Pulmonary lymph node (tissue), 1 donor: Measurements from ENCODE around the genes PLEKHS1 and DCLRE1A.

GRCh38 chr10:113704731-113705289, 25.1 kb downstream of the CASP7 start:
- PRO-cap = no peak

DNA sequence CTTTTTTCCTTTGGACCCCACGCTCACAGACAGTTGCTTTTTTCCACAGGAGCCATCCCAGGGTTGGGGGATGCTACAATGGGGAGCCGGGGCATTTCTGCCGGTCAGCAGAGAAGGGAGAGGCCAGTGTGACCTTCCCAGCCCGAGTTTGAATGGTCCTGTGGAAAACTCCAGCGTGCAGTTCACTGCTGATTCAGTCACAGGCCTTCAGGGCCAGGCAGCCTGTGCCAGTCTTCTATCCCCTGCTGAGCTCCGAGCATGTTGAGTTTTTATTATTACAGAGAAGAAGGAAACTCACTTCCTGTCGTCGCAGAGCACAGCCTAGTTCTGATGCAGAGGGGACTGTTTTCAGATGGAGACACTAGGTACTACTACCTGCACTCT, 29.4 kb downstream of the CASP7 start:
- PRO-cap = no peak

- PRO-cap = no peak
Measured at GRCh38 chr10:113750917-113751863, at the start of gene PLEKHS1. Gene PLEKHS1 (plus strand): TSS chr10:113751682.

DNA sequence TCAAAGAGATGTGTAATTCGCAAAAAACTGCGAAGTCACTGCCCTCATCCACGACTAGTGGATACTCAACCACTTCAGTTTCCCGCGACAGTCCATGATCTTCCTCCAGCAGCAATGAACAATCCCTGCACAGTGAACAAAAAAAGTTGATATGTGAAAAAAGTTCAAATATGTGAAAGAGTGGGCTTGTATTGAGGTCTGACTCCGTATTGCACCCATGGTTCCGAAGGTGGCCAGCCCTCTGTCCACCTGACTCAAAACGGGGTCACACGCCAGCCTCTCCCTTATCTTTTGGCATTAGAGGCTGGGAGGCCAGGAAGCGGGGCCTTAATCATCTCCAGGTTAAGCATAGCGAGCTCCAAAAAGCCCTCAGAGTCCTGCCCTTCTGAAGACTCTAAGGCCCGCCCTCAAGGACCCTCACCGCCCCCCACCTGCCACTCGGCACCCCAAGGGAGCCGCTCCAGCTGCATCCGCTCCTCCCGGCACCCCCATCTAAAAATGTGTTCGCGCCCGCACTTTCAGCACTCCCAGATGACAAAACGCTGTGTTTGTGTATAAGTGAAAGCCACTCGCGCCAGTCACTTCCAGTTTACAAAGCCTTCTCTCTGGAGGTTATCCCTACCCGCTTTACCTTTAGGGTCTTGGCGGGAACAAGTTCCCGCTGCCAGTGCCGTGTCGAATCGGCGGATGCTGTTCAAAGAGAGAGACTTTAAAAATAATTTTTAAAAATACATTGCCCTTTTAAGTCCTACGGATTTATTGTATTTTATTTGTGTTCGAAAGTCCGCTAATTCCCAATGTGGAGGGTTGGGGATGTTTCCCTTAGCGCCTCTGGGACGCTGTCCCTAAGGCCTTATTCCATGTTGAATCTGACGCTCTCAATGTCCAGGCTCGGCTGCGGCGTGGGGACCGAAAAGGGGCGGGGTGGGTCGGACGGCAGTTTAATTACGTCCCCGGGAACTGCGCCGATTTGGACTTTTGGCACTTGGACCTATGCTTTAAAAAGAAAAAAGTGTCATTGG, at the start of gene DCLRE1A:
Gene DCLRE1A (minus strand): TSS at position 360 of the 1,022 bp plus-strand sequence.
- PRO-cap = bidirectional peak, plus-strand start at position 521 of the sequence, minus-strand start at position 494 of the sequence; bidirectional peak, plus-strand start at position 912 of the sequence, minus-strand start at position 893 of the sequence

DNA sequence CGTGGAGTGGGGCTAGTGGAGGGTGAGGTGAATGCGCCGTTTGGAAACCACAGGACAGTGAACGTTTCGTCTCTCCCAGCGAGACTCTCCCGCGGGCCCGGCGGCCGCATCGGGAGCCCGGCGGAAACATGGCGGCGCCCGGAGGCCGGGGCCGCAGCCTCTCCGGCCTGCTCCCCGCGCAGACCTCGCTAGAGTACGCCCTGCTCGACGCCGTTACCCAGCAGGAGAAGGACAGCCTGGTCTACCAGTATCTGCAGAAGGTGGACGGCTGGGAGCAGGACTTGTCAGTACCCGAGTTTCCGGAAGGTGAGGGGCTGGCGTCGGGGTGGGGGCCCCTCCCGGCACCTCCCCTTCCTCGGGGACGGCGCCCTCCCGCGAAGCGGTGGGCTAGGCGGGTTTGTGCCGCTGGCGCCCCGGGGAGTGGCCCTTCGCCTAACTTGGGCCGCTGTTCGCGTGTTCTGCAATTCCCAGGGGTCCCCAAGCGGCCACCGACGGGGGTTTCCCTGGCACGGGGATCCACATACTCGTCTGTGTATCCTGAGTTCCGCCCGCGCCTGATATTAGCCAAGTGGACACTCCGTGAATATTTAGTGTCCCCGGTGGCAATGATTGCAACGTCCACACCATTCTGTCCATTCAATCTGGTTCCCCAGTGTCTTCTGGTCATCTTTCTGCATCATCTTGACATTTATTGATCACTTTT, 435 bp downstream of the NHLRC2 start:
- PRO-cap = bidirectional peak, plus-strand start at position 590 of the sequence, minus-strand start at position 530 of the sequence

DNA sequence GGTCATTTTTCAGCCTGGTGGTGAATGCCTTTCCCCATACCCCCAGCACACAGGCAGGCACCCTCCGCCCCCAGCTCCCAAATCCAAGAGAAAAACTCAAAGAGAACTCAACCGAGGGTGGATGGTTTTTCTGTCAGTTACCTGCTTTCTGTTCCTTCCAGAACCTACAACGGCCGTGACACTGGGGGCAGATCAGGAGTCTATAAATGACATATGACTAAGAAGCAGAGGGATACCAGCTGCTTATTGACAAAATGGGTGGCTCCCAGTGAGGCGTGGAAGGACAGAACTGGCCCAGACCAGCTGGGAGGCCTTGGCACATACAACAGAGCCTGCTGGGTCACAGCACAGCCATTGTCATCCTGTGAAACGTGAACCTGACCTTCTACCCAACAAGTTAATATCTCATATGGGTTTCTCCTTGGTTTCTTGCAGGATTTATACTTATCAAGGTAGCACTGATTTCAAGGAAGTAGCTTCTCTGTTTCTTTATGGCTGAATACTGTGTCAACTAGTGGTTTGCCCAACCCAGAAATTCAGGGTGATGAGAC, 84.3 kb upstream of the ADRB1 start:
- PRO-cap = no peak

DNA sequence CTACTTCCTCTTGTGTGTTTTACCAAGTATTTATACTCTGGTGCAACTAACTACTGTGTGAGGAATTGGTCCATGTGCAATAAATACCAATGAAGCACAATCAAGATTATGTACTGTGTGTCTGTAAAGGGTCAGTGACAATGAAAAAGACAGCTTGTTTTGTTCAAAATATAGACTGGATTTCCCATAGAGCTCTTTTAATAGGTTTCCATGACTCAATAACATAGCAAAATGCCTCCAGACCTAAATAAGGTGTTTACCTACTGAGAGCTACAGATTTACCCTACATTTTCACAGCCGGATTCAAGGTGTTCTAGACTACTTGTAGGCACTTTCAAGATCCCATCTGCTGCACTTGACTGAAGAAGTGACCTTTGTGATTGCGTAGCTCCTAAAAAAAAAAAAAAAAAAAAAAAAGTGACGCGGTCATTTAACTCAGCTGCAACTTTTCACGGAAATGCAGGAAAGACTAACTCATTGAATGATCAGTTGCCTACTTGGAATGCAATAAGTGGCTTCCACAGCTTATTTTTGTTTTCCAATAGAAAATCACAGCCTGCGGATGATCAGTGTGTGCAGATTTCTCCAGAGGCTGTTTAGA, 3.2 kb downstream of the ADRB1 start:
- PRO-cap = no peak

DNA sequence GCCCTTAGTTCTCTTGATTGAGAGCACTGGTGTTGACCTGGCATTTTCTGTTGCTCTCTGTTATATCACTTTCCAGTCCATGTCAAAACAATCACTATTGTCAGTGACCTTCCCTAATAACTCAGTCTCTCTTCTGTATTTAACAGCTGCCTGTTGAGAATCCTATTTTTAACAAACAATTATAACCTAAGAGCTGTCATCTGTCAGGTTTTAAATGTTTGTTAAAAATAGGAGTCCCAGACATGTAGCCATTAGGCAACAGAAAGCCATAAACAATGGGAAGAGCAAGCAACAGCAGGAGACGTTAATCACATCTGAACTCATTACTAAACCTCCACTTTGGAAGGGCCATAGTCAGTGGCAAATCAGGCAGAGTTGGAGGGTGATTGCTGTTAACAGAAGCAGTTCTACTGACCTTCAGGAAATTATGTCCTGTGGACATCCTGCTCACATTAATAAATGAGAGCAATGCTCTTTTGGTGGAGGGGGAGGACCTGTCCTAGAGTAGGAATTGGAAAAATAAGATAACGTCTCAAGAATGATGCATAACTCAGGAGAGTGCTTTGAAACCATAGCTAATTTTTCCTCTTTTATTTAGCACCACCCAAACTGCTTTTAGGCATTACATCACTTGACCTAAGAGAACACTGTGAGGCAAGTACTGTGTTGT, 21.0 kb downstream of the ADRB1 start:
- PRO-cap = no peak

DNA sequence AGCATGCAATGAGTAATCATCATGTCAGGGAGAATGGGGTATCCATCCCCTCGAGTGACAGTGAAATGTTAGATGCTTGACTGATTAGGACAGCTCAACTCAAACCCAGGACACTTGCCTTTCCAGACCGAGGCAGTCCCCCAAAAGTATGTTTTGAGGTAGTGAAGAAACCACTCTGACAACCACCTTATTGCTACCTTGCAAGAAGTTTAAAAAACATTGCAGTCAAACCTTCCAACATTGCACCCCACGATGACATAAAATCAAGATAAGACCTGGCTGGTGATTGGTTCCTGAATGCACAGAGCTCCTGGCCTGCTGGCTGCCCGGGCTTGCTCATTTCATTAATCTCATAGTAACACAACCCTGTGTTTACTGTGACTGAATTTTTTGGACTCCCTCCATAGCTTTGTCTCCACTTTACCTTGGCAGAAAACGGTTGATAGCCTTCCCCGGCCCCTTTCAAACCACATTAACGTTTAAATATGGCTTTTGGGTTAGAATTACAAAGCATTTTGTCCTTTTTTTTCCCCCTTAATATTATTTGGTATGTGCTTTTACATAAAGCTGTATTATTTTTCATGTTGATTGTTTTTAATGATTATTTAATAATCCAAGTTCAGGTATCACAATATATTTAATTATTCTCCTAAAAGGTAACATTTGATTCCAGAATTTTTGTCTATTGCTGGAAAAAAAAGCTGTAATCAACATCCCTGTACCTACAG, 27.5 kb downstream of the VWA2 start:
- PRO-cap = no peak

DNA sequence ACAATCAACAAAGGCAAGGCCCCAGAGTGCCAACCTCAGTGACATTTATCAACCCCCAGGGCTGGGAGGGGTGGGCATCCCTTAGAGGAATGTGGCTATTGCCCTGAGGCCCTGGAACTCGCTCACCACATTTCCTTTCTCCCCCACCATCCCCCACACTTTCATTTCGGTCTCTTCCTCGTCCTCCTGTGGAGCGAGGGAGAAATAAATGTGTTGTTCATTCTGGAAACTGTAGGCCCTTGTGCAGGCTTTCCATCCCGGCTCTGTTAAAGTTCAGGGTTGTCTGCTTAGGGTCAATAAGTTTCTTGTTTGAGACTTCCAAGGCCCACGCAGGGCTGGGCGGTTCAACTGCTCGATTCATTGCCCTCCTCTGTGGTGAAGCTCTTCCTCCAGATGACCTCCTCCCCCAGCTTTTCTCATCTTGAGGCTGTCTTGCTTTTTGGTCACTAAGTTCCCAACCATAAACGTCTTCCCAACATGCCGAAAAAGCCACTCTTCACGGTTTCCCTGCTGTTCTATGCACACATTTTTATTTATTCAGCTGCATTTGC, 57.7 kb downstream of the AFAP1L2 start:
- PRO-cap = no peak

DNA sequence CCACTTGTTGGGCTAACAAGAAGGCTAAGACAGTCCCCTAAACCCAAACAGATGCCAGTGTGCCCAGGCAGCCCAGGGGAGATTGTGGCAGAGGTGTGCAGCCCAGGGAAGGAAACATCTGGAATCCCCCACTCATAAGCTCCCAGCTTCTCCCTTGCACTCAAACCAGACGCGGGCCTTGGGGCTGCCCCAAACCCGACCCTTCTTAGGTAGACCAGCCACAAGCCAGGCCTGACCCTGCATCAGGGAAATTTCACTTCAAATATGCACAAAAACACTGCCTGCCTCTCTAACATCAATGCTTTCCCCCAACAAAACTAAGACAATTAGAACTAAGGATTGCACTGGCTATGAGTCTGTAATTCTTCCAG, 8.7 kb downstream of the AFAP1L2 start:
- PRO-cap = no peak

DNA sequence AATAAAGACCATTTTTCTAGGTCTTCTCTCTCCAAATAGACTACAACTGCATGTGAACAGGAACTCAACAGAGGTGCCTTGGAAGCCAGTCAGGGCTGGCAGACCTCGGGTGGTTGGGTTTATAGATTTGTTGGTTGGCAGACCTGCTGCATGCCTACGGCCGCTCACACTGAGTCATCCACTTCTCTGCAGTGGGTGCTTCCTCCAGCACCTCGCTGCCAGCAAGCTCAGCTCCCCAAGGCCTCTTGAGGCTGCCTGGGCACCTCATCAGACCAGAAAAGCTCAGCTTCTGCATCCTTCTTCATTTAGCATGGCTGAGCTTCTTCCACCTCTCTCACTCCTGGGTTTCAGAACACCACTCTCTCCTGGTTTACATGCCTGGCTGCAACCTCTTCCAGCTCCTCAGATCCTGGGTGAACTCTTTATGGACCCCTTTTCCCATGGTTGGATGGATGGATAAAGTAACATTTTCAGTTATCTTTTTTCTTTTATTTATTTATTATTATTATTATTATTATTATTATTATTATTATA, 9.2 kb upstream of the AFAP1L2 start:
- PRO-cap = no peak

DNA sequence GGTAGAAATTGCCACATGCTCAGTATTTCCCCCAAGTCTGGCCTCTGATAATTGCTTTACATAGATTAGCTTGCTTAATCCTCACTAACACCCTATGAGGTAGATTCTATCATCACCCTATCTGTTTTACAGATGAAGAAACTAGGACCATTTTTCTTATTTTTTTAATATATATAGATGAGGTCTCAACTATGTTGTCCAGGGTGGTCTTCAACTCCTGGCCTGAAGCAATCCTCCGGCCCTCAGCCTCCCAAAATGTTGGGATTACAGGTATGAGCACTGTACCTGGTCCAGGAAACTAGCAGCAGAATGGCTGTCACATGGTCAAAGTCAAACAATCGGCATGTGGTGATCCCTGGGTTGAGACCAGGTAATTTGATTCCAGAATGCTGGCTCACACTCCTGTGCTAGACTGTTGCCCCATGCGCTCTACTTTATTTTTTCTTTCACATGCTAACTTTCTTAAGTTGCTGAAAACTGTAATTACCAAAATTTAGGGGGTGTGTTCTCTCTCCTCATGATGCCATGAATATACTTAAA, 67.9 kb upstream of the AFAP1L2 start:
- PRO-cap = no peak

- PRO-cap = no peak
Measured at GRCh38 chr10:114483629-114484295, 79.5 kb upstream of the AFAP1L2 start.

DNA sequence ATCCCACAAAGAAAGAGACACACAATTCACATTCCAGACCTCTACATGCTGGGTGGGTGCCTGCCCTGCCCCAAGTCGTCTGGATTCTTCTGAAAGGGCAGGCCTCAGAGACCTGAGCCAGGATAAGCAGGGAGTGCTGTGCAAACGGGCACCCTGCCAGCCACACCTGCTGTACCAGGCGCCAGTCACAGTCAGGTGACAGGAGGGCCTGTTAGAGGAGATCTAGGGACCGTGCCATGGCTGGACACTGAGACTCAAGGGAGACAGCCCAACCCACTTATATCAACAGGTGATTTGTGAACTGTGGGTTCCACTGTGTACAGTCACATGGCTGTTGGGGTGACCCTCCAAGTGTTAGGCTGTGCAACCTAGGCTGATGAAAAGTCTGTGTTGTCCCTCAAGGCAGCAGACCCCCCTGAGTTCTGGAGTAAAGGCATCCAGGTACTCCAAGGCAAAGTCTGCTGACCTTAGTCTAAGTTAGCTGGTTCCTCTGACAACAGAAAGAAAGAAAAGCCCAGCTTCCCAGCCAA, 103.2 kb upstream of the AFAP1L2 start:
- PRO-cap = no peak

- PRO-cap = no peak
Measured at GRCh38 chr10:114519184-114519772, 115.0 kb upstream of the AFAP1L2 start.

DNA sequence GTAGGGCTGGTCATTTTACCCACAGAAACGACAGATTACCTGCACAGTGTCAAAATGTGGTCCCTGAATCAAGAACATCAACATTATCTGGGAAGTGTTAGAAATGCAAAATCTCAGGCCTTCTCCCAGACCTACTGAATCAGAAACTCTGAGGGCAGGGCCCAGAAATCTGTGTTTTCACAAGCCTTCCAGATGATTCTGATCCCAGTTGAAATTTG, 34.6 kb downstream of the ABLIM1 start:
- PRO-cap = unidirectional peak, minus-strand start at position 141 of the sequence

- PRO-cap = no peak
Measured at GRCh38 chr10:114719120-114719918, 61.2 kb upstream of the ABLIM1 start.

- PRO-cap = no peak
Measured at GRCh38 chr10:114751901-114752369, 69.6 kb upstream of the FHIP2A start.

- PRO-cap = no peak
Measured at GRCh38 chr10:114767158-114767573, 54.4 kb upstream of the FHIP2A start.